ENCODE measurements around a stretch of chr2.

- RRBS, result no CpG with 5 or more reads among the region's 3 CpGs
These were observed 112.2 kb upstream of the FOSL2 start for GRCh38 chr2:28280461-28280861.

GRCh38 chr2:28342180-28343429 is 50.1 kb upstream of the FOSL2 start:
- RRBS, result 100% methylated on average over 3 of the region's 21 CpGs

DNA sequence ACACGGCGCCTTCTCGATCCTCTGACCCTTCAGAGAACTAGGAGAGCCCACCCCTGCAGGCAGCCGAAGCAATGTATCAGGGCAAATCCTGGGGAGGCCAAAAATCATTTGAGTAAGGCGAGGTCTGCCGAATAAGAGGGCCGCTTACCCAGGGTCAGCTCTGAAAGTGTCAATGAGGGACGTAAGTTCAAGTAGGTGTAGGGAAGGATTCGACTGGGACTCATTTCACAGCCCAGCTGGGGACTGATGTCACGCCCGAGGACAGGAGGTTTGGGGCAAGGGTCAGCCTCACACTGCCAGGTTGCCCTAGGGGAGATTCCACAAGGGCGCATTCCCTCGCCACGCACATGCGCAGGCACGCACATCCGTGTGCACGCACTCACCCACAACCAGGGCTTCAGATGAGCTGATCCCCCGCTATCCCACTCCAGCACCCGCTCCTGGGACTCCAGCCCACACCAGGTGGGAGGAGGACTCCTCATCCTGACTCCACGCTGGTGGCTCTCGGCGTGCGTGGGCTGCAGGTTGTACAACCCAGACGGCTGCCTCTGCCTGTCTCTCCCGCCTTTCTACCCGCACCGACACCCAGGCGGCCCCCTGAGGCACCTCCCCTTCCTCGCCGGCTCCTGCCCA is 48.0 kb upstream of the FOSL2 start:
- RRBS, result no CpG with 5 or more reads among the region's 31 CpGs

GRCh38 chr2:28355956-28356606 is 36.6 kb upstream of the FOSL2 start:
- RRBS, result no CpG with 5 or more reads among the region's 12 CpGs

- RRBS, result no CpG with 5 or more reads among the region's 4 CpGs
These were observed 3.5 kb upstream of the FOSL2 start for GRCh38 chr2:28389179-28389565.

DNA sequence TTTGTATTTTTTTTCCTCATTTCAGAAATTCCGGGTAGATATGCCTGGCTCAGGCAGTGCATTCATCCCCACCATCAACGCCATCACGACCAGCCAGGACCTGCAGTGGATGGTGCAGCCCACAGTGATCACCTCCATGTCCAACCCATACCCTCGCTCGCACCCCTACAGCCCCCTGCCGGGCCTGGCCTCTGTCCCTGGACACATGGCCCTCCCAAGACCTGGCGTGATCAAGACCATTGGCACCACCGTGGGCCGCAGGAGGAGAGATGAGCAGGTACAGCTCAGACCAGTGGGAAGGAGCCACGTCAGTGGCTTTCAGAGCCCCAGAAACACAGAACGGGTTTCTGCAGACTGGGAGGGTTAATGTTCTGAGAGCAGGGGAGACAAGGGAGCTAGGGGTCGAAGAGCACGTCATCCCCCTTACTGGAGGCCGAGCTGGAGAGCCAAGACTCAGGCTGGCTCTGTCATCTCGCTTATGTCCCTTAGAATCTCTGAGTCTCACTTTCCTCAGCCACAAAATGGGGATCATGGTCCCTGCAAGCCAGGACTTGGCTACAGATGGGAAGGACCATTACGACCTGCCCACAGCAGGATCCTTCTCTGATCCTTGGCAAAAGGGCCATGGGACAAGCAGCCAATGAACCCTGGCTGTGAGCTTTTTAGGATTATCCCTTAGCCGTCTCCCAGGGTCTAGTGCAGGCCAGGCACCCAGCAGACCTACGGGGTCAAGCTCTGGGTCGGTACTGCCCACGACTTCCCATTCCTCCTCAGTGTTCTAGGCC is 11.6 kb downstream of the FOSL2 start:
- RRBS, result no CpG with 5 or more reads among the region's 20 CpGs

GRCh38 chr2:28408682-28409870 is 16.4 kb downstream of the FOSL2 start:
- RRBS, result 92% methylated on average over 3 of the region's 30 CpGs

GRCh38 chr2:28414581-28414938 is 21.9 kb downstream of the FOSL2 start:
- RRBS, result no CpG with 5 or more reads among the region's 4 CpGs

DNA sequence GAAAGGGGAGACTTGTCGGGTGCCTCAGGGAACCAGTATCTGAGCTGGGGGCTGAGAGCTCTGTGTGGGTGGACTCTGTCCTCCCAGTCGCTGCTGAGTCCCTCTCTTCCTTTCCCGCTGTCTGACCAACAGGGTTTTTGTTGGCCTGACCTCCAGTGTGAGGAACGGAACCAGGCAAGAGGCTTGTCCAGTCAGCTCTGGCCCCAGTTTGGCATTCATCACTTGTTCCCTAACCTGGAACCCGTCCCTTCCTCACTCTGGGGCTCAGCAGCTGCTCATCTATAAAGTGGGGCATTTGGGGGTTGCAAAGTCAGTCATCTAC is 116.3 kb downstream of the PLB1 start:
- RRBS, result no CpG with 5 or more reads among the region's 5 CpGs

DNA sequence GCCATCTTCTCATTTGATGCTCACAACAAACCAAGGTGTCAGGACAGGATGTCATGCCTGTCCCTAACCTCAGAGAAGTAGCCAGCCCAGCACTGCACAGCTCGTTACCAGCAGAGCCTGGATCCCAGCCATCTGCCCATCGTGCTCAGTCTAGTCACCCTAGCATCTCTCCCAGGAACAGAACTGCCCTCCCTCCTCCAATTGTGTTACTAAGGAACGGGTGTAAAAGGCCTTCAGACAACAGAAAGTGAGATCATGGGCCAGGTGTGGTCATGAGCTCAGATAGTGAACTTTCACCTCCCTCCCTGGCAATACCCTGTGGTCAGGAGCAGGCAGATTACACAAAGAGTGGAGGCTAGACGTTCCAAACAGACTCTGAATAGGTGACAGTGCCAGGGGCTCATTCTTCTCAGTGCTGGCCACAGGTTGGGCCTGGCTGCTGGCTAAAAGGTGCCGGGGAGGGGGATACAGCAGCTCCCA is 111.8 kb upstream of the PPP1CB start:
- RRBS, result no CpG with 5 or more reads among the region's 5 CpGs

DNA sequence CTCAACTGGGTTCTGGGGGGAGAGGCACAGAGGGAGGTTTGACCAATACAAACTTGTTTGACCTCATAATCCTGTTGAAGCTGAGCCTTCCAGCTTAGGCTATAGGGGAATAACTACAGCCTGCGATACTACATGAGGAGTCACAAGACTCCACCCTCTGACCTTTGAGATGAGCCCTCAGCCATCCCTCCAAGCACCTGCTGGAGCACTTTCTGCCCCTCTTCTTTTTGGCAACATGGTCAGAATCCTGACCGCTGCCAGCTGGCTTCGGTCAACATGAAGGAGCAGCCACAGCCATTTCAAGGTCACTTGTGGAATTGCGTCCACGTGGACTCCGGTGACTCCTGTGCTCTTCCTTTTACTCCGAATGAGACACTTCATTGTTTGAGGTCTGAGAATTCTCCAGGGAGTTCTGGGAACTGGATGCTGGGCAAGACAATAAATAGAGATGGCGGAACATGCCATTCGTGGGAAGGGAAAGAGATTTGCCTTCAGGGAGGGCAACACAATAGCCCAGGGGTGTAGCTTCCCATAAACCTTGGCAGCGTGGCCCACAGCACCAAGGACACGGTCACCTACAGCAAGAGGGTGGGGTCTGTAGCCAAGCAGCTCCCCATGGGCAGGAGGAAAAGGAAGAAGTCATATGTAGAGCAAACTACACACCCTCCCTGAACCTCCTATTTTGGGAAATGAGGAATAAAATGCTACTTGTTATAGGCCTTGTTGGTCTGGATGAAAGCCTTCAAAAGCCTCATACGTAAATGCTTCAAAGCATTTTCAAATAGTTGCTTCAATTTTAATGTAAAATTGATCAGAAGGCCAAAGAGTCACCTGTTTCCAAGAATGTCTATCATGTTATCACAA is 73.3 kb upstream of the PPP1CB start:
- RRBS, result no CpG with 5 or more reads among the region's 12 CpGs

DNA sequence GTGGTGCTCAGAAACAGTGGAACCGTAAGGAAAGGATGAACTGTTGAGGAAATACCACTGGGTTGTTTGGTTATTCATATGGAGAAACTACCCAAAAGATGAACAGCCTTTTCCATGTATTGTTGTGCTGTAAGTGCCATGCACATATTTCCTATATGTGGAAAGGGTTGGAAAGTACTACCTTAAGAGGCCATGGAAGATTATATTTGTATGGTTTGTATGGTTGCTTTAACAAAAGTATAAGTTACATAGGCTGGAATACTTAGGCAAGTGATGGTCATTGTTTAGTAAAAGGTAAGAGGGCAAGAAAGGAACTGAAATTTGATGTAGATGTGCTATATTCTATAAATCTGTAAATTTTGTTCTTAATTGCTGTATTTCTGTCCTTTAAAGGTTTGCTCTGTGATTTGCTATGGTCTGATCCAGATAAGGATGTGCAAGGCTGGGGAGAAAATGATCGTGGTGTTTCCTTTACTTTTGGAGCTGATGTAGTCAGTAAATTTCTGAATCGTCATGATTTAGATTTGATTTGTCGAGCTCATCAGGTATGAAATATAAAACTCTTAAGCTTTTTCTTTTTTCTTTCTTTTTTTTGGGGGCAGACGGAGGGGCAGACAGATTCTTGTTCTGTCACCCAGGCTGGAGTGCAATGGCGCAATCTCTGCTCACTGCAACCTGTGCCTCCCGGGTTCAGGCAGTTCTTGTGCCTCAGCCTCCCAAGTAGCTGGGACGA is 22.2 kb upstream of the SPDYA start:
- RRBS, result no CpG with 5 or more reads among the region's 8 CpGs

DNA sequence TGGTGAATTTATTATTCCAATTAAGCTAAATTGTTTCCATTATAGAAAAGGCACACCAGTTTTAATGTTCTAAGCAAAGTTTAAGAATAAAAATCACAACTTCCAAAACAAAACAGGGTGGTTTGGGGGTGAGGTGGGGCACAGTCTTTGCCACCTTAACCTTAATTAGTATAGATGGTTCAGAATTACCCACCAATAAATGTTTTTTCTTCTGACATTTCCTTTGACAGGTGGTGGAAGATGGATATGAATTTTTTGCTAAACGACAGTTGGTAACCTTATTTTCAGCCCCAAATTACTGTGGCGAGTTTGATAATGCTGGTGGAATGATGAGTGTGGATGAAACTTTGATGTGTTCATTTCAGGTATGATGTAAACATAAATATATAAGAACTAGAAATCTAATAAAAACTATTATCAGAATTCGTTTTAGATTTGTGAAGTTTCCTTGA is 17.0 kb upstream of the SPDYA start:
- RRBS, result no CpG with 5 or more reads among the region's 3 CpGs

GRCh38 chr2:28901790-28902534 is 7.5 kb downstream of the WDR43 start:
- RRBS, result no CpG with 5 or more reads among the region's 3 CpGs

DNA sequence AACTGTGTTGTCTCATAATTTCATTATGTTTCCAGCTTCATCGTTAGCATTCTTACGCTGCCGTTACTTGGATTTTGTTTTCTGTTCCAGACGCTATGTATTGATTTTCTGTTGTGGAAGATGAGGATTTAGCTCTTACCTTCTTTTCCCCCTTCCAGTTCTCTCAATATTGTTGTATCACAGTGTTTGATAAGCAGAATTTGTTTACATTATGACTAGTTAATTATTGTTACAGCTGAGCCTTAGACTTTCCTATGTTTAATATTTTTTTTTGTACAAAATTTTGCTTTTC is 14.1 kb downstream of the WDR43 start:
- RRBS, result no CpG with 5 or more reads among the region's 4 CpGs

DNA sequence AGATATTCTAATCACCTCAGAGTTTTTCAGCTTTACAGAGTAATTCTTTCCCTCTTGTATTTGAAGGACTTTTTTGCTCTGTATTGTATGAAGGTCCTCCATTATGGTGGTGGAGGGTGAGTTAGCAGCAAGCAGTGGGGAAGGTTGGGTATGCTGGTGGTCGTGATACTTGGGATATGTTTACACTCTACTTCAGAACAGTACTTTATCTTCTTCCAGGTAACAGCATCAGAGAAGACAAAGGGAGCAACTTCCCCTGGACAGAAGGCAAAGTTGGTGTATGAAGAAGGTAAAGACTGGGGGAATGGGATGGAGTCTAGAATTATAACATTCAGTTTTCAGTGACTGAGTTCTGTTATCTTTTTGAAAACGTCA is 39.0 kb upstream of the TOGARAM2 start:
- RRBS, result no CpG with 5 or more reads among the region's 2 CpGs

- RRBS, result no CpG with 5 or more reads among the region's 17 CpGs
These were observed 28.5 kb downstream of the TOGARAM2 start for GRCh38 chr2:29009485-29010157.

- RRBS, result no CpG with 5 or more reads among the region's 2 CpGs
These were observed 41.1 kb downstream of the PCARE start for GRCh38 chr2:29033253-29033599.

GRCh38 chr2:29063466-29064291 is 10.6 kb downstream of the PCARE start:
- RRBS, result no CpG with 5 or more reads among the region's 19 CpGs

DNA sequence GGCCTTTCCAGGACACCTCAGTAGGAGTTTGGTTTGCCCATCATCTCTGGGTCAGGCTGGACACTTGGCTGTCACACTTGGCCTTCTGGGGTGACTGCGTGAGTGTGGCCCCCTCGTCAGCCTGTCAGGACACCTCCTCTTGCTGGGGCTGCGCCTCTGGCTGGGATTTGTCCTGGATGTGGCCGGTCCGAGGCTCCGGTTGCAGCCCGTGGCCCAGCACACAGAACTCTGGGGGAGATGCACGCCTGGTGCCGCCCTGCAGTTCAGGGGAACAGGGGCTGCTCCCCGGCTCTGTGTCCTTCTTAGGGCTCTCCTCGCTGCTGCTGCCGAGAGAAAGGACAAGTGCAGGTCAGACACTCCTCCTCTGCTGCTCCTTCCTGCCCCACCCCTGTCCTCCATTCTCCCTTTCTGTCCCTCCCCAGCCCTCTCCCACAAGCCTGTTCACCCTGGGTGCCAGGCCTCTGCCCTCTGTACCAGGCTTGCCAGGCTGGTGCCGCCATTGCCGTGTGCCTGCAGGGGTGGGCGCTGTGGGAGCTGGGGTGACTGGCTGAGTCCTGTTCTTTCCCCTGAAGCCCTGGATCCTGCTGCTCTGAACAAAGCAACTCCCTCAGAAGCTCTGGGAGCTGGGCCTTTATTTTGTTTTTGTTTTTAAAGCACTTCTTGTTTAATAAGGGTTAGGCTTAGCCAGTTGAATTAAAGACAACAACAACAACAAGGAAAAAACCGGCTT is 9.4 kb downstream of the PCARE start:
- RRBS, result 94% methylated on average over 4 of the region's 16 CpGs

Data from BE2C (cell line).